Anterior vena cava (tissue), 1 donor: ENCODE data around the gene PLXNC1.

- PRO-cap: no peak
Observed at GRCh38 chr12:93098085-93098600, 169.0 kb upstream of the EEA1 start.

DNA sequence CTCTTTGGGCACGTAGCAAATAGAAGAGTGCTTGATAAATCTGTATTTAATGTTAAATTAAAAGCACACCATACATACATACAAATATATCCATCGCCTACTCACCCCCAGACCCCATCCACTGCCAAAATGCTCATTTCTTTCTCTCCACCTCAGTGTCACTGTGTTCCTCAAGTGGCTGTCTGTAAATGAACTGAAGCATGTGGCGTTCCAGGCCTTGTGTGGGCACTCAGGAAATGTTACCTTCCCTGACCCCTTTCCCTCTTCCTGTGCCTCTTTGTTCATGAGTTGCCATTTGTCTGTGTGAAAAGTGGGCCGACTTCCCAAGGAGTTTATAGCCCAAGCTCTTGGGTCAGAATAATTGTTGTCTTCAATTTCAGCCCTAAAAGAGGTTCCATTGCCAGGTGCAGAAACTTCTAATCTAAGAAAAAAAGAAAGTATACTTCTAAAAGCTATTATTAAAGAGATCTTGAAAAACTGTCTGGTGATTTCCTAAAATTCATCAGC is 201.3 kb upstream of the EEA1 start:
- PRO-cap: no peak

DNA sequence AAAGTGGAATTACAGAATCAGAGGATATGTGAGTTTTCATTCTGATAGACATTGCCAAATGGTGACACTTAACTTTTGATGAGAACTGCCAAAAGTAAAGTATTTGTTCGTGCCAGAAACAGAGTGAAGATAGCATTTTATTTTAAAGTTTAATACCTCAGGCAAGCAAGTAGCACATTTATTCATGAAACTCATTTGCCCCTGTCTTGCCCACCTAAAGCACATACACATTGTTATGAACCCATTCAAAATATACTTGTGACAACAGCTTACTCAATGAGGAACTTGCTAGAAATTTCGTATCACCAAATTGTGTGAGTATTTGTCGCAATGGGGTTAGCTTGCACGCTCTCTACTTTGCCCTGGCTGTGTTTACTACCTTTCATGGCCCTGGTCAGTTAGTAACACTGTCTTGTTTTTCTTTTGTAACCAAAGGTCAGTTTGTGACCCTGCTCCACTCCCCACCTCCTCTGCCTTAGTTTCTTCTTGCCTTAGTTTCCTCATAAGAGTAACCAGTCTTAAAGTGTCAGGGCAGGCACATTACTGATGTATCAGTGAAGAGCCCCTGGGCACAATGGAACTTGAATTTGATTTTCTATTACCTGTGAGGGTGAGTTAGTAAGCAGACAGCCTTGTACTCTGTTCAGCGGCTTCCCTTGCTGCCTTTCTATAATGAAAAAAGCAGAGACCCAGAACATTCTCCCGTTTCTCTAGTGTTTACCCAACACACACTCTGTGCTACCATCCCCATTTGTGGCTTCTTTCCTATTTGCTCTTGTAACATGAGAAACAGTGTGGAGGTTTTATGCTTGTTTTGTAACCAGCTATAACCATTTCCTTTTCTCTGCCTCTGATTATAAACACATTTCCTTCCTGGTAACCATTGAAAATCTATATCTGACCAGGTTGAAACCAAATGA is 205.9 kb upstream of the EEA1 start:
- PRO-cap: no peak

GRCh38 chr12:93296714-93297394 is 80.9 kb upstream of the NUDT4 start:
- PRO-cap: no peak

DNA sequence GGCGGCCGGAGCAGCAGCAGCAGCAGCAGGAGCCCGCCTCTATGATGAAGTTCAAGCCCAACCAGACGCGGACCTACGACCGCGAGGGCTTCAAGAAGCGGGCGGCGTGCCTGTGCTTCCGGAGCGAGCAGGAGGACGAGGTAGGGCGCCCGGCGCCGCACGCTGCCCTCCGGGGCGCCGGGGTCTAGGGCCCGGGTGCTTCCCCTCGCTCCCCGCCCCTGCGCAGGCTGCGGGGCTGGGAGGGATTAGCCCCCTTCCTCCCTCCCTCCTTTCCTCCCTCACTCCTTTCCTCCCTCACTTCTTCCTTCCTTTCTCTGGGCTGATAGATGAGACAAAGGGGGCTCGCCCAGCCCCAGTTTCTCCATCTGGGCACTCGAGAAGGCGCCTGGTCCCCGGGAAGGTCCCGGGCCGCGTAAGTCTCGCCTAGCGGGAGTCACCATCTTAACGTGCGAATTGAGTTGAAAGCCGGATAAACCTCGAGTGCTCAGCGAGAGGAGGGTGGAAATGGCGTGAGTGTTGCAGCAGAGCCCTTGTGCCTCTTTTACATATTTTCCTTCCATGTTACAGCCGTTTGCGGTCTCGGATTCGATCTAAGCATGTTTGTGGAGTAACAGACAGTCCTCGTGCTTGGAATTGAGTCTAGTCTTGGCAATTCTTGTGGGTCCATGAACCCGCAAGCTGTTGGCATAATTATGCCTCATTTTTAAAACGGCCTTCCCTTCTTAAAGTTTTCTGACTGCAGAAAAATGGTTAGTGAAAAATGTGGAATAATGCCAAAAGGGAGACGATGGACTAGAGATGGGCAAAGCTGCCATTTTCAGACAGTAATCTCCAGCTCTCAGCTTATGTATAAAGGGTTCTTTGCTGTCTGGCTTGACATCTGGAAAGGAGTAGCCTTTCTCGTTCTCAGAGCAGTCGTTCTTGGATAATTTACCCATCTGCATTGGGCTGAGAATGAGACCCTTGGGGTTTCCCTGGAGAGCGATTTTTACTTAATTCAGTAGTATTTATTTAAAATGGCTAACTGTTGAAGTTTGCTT is 877 bp downstream of the NUDT4 start:
- PRO-cap: bidirectional peak, plus-strand start at position 490 of the sequence, minus-strand start at position 220 of the sequence

DNA sequence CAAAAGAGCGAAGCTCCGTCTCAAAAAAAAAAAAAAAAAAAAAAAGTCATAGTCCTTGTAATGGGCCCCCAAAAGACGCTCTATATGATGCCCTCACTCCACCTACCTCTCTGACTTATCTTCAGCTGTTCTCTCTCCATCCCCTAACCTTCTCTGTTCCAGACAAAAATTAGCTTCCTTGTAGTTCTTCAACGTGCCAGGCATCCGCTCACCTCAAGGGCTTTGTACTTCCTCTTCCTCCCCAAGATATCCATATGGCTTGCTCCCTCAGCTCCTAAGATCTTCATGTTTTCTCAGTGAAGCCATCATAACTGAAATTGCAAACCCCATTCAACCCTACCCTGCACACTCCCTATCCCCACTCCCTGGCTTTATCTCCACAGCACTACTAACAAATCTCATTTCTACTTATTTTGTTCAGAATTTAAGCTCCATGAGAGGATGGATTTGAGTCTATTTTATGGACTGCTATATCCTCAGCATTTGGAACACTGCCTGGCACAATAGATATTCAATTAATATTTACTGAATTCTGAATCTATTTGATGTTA is 27.2 kb downstream of the UBE2N start:
- PRO-cap: no peak

- PRO-cap: no peak
Observed at GRCh38 chr12:93438226-93438695, 3.5 kb downstream of the UBE2N start.

GRCh38 chr12:93571955-93572254 is 570 bp upstream of the SOCS2 start:
- PRO-cap: bidirectional peak, plus-strand start at chr12:93572115, minus-strand start at chr12:93572111

DNA sequence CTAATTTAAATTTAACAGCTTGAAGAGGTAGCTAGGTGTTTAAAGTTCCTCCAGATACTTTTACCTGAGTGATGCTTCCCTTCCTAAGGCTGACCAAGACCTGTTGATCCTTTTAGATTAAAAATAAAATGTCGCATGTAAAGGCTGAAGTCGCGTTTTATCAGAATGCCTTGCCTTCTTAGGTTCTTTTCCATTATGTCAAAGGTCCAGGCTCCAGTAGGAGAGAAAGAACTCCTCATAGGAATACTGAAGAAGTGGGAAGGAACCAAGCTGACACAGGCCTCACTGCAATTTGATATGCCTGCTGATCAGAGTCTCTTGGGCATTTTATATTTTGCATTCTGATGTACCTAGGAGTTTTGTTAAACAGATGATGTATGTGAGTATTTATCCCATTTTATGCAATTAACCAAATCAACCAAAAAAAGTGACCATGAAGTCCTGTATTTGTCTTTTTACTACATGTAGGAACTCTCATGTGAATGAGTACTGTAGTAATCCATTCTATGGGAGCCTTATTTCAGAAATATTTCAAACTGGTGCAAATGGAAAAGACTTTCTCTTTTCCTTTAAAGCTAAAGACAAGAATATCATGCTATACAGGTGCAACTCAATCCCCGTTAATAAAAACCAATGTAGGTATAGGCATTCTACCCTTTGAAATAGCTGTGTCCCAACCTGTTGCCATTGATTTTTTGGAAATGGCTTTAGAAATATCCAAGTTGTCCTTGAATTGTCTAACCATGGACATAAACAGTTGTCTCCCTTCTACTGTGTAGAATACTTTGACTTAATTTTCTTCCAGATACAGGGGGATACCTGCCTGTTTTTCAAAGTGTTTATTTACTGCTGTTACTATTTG is 3.1 kb downstream of the SOCS2 start:
- PRO-cap: no peak

GRCh38 chr12:93593702-93594237 is 21.3 kb downstream of the SOCS2 start:
- PRO-cap: no peak

GRCh38 chr12:93625010-93625601 is 52.1 kb upstream of the CRADD start:
- PRO-cap: no peak

- PRO-cap: unidirectional peak, minus-strand start at chr12:93684975
Observed at GRCh38 chr12:93684848-93685303, 7.7 kb downstream of the CRADD start.

DNA sequence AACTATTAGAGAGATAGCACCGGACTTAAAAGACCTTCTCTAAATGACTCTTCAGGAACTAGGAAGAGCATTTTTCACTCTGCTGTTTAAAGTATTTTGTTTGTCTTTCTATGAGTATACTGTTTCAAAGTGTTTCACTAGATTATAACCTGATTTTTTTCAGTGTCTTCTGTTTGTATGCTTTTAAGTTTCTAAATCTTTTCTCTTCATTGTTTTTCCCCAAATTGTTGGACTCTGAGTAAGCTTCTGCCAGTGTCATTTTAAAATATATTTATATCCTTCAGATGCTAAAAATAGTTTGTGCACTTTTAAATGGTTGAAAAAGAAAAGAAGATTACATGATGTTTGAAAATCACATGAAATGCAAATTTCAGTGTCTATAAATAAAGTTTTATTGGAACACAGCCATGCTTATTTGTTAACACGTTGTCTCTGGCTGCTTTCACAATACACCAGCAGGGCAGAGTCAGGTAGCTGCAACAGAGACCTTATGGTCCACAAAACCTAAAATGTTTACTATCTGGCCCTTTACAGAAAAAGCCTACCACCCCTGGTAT is 21.4 kb downstream of the CRADD start:
- PRO-cap: no peak

DNA sequence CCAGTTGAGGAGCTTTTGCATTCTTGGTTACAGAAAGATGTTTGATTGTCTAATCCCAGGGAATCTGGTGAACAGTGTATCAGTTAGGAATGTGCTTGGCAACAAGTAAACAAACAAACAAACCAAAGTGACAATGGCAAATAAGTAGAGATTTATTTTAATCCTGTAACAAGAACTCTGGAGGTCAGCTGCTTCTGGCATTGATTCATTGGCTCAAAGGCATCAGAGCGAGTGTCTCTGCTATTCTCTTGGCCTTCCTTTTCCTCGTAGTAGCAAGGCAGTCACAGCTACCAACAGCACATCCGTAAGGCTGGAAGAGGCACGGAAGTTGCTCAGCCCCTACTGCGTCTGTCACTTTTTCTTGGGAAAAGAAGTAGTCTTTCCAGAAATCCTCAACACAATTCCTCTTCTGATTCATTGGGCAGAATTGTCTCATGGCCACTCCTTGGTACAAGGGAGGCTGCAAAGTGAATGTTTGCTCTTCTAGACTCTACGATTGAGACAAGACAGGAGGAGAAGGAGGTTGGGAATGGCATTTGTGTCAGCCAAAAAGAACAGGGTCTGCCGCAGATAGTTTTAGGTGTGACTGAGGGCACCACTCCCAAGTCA is 37.3 kb downstream of the CRADD start:
- PRO-cap: unidirectional peak, minus-strand start at position 266 of the sequence

DNA sequence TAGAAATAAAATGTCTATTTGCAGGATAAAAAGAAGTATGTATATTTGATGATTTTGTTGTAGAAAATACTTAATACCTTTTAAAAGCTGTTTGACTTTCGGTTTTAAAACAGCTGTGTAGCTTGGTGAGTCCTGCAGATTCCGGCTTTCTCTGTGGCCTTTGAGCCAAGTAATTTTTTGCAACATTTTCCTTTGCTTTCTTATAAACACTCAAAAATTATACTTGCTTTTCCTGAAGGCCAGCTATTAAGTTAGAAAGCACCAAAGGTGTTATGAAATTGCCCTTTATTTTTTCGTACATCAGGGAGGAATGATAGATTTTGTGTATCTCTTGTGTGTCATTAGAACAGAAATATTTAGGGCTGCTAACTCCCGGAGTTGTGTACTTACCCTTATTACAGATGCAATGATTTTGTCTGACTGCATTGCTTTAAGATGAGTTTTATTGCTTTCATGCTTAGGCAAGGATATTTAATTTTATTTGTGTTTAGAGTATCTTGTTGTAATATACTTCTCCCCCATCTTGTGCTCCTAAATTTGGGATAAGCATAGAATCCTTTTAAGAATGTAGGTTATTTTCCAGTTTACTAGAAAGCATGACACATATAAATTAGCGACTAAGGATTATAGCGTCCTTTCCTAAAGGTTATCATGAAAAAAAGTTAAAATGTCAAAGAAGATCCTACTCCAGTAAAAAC is 63.8 kb downstream of the CRADD start:
- PRO-cap: no peak

DNA sequence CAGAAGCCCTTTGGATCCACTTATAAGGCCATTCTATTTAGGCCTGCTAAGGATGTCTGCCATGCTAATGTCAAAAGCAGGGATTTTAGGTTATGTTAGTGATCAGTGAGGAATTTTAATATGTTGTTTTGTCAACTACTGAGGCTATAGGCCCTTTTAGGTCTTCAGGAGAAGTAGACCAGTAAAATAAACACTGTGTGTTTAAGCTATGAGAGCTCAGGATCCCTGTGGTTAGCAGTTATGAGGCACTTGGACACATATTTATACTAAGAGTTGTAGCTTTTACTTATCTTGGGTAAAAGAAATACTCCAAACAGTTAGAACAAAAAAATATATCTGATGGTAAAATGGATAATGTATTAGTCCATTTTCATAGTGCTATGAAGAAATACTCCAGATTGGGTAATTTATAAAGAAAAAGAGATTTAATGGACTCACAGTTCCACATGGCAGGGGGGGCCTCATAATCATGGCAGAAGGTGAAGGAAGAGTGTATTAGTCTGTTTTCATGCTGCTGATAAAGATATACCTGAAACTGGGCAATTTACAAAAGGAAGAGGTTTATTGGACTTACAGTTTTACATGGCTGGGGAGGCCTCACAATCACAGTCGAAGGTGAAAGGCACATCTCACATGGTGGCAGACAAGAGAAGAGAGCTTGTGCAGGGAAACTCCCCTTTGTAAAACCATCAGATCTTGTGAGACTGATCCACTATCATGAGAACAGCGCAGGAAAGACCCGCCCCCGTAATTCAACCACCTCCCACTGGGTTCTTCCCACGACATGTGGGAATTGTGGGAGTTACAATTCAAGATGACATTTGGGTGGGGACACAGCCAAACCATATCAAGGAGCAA is 75.3 kb downstream of the CRADD start:
- PRO-cap: no peak

- PRO-cap: no peak
Observed at GRCh38 chr12:93775114-93775606, 98.0 kb downstream of the CRADD start.

GRCh38 chr12:93777189-93777878 is 100.2 kb downstream of the CRADD start:
- PRO-cap: no peak

- PRO-cap: bidirectional peak, plus-strand start at chr12:93944050, minus-strand start at chr12:93943933
Observed at GRCh38 chr12:93943719-93944181, 204.6 kb upstream of the PLXNC1 start.

GRCh38 chr12:94148289-94148996 is at the start of gene PLXNC1:
PLXNC1 (plus strand) TSS chr12:94148577.
- PRO-cap: bidirectional peak, plus-strand start at chr12:94148579, minus-strand start at chr12:94148460; bidirectional peak, plus-strand start at chr12:94148715, minus-strand start at chr12:94148636